Psoas muscle (tissue), 2 donors: ENCODE measurements around a stretch of chr1.

DNA sequence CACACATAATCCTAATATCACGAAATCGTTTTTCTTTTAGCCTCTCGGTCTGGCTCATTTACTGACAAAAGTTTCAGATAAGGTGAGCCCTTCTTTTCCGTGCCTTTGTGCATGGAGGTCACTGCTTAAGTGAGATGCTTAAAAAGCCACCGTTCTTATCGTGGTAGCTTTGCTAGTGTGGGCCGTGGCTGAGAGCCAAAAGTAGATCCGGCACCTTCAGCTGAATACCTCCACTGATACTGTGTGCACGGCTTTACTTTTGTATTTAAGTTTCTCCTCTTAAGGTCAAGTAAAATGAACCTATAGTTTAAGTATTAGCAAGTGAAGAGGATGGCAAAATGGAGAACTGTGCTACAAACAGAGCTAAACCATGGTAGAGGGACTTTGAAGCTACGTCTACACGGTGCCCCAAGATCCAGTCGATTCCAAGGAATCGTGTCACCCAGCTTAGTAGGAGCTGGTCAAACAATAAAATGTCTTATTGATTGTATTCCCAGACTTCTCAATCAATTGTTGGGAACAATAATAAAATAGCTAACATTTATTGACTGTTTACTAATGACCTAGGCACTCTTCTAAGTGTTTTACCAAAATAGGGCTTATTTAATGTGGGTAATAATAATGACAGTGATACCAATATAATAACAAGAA is 26.4 kb downstream of the PROX1 start:
- PRO-cap, 2 experiments = no peak in any of the 2 experiments

GRCh38 chr1:214029802-214030425 is 42.1 kb downstream of the PROX1 start:
- PRO-cap, 2 experiments = peak in 1 of 2 experiments; most common plus-strand start chr1:214030042 (in 1); most common minus-strand start chr1:214029945 (in 1)

DNA sequence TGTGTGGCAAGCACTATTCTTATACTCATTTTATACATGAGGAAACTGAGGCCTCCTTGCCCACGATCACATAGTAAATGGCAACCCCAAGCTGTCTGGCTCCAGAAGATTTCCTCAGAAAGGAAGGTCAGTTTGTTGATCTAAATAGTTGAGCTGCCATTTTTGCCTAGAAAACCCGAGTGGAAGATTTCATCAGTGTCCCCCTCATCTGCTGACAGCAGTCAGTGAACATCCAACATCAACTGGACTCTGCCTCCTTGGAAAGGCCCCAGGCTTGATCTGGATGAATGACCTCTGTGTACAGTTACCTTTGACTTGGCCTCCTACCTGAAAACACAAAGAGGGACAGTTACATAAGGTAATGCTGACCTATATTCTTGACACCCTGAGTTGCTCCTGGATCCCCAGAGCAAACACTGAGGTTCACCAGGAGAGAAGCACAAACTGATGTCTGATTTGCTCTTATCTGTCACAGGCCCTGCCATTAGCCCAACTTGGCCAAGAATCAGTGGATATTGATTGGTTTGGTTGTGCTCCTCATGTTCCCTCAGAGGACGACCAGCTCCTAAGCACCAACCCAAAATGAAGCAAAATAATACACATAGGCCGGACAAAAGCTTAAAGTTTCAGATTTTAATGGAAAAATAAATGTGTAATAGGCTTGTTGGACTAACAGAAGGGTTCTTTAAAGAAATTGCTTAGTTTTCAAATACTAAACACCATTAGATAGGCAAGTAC is 139.0 kb downstream of the PROX1 start:
- PRO-cap, 2 experiments = no peak in any of the 2 experiments

DNA sequence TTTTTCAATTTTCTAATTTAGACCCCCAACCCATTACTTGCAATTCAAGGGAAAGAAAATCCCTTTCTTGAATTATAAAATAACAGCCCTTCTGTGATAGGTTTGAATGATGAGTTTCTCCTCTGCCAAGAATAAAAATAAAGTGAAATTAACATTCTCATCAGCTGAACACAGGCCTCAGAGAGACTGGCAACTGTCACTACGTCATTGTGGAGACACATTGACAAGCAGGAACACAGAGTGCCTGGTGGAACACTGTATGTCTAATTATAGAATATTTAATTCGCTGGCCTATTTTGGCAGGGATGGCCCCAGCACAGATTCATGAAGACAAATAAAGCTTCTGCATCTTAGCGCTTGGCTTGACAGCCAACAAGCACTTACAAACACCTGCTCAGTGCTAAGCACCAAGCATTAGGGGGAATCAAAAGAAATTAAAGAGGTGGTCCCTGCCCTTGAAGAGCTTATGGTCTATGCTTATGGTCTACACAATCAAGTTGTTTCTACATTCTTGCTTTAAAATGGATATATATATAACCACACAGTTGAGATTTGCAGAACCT is 52.0 kb upstream of the SMYD2 start:
- PRO-cap, 2 experiments = no peak in any of the 2 experiments

DNA sequence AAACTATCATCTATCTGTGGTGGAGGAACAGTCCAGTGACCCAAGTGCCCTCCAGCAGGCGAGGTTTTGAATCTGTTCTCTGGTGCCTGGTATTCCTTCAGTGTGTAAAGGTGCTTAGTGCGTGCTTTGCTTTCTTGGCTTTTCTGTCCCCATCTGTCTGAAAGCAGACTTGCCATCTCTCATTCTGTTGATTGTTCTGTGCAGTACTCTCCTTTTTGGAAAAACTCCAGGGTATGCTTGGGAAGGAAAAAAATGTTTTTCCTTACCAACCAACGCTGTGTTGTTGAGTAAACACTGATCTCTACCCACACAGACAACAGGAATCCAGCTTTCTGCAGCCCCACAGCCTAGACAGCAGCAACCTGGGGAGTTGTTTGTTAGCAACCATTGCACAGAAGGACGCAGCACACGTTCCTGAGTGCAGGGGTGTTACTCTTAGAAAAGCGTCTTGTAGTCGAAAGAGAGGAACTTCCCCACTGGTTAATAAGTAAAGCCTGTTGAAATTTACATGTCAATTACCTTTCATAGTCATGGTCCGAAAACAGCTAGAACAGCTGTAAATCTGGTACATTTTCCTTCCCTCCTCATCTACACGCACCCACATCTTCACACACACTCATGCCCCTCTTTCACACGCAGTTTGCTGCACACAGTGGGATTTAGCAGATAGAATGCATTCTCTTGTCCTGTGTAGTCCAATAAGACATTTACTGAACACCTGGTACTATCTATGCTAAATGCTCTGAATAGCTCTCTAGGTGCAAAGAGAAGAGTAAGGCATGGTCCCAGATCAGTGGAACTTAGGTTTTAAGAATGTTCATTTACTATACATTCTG is 56.6 kb downstream of the SMYD2 start:
- PRO-cap, 2 experiments = no peak in any of the 2 experiments

DNA sequence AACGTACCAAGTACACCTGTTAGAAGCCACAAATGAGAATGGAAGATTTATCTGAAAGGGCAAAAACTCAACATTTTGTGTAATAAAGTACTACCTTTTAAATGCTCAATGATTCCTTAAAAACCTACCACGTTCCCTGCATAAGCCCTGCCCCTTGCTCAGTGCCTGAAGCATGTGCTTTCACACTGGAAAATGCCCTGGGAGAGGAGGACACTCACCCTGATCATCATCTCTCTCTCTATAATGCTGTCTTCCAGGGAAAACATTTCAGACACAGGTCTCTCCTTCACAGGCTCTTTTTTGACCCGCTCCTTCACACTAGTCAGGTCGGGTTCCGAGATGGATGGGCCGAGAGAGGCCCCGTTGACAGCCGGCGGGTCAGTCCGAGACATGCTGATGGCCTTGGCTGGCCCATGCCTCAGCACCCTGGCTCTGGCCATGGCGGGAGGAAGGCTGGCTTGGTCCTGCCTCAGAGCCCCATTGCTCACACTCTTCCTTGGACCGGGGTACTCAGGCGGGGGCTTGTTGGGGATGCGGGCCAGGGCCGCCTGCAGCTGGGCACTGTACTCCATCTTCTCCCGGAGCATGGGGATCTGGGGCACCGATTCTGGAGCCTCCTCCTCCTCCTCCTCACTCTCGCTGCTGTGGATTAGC is 102.3 kb downstream of the SMYD2 start:
- PRO-cap, 2 experiments = no peak in any of the 2 experiments

- PRO-cap, 2 experiments = no peak in any of the 2 experiments
Observed at GRCh38 chr1:214446528-214447657, 104.5 kb downstream of the PTPN14 start.

GRCh38 chr1:215083345-215083792 is 832 bp downstream of the KCNK2 start:
- PRO-cap, 2 experiments = no peak in any of the 2 experiments

- PRO-cap, 2 experiments = no peak in any of the 2 experiments
Observed at GRCh38 chr1:215598484-215599567, 31.7 kb downstream of the KCTD3 start.

DNA sequence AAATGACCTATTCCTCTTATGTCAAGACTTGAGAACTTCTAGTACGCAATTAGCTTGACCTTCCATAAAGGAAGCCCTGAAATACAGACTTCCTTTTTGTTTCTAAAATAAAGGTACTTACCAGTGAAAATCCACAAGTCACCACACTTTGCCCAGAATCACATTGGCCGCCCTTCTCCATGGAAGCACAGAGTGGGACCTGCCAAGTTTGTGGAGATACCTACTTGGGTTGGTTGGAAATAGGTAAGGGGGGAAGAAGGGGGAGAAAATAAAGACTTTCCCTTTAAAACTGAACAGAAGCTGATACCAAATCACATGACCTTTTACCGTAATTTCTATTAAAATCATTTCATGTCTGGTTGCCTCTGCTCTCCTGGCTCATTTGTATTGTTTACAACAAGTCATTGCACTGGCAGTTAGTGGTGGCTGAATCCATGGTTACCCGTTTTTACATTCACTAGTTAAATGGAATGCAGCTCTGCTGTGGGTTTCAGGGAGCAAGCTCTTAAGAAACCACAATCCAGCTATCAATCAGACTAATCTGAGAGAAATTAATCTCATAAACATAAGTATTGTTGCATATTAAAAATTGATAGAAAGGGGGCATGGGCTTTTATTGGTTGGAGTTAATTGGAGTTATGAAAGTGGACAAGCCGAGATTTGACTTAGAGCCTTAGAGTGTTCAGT is 353.6 kb upstream of the ESRRG start:
- PRO-cap, 2 experiments = no peak in any of the 2 experiments

- PRO-cap, 2 experiments = no peak in any of the 2 experiments
Observed at GRCh38 chr1:217135404-217136154, 412.4 kb upstream of the ESRRG start.

DNA sequence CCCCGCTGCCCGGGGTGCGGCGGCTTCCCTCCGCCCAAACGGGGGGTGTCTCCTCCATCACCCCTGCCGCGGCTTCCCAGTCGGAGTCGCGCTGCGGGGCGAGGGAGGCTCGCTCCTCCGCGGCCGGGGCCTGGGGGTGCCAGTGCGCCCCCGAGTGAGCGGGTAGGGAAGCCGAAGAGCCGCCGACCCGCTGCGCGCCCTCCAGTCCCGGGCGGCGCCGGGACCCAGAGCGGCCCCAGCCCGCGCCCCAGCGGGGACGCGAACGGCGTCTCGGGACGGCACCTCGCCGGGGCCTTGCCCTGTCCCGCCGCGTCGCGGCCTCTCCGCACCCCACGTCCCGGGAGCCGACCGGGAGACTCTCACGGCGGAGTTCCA is 120.4 kb upstream of the RRP15 start:
- PRO-cap, 2 experiments = no peak in any of the 2 experiments

GRCh38 chr1:218371808-218372279 is 26.7 kb downstream of the TGFB2 start:
- PRO-cap, 2 experiments = peak in 1 of 2 experiments; most common minus-strand start chr1:218372048 (in 1)

DNA sequence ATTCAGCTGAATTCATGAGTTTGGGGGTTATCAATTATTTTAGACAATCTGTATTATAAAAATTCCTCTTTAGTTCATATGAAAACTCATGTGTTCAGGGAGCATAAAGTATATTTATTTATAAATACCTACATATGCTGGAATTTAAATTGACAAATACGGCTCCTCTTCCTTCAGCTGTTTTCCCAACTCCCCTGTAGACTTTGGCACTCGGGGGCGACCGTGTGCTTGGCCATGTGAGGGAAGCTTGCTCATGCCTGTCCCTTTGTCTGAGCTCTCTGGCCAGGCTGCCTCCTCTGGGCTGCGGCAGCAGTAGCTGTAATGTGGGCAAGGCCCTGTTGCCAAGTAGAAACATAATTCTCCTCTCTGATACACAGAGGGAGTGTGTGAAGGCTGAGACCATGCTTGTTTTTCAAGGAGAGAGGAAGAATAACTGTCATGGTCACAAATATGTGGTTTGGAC is 94.3 kb downstream of the TGFB2 start:
- PRO-cap, 2 experiments = no peak in any of the 2 experiments

GRCh38 chr1:218473520-218474086 is 128.5 kb downstream of the TGFB2 start:
- PRO-cap, 2 experiments = no peak in any of the 2 experiments

GRCh38 chr1:219272126-219272540 is 98.5 kb downstream of the LYPLAL1 start:
- PRO-cap, 2 experiments = no peak in any of the 2 experiments

- PRO-cap, 2 experiments = peak in 1 of 2 experiments; most common minus-strand start chr1:219580304 (in 1)
Observed at GRCh38 chr1:219580096-219580525, 32.8 kb downstream of the ZC3H11B start.

DNA sequence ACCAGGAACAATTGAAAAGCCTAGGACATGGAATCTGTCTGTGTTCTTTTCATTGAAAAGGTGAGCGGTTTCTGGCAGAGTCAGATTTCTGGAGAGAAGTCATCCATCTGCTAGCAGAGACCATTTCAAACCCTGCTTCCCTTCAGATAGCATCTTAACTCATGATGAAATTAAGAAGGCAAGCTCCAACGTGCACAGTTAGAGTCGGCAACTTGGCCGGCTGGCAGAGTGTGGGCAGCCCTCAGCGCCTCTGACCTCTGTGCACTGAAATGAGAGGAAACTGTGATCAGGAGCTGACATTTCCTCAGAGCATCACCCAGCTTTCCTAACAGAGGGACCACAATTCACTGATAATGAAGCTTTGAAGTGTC is 144.9 kb upstream of the ZC3H11B start:
- PRO-cap, 2 experiments = no peak in any of the 2 experiments

GRCh38 chr1:219958837-219959545 is 30.6 kb upstream of the SLC30A10 start:
- PRO-cap, 2 experiments = no peak in any of the 2 experiments

GRCh38 chr1:219994003-219994515 is 52.2 kb downstream of the EPRS1 start:
- PRO-cap, 2 experiments = no peak in any of the 2 experiments